REH cell (cell line): Measurements from ENCODE around the genes IFIT1, SLC16A12 and HTR7.

GRCh38 chr10:89348266-89348775 lies 20.5 kb downstream of the IFIT3 start:
- PRO-cap: no peak

- PRO-cap: bidirectional peak, plus-strand start at chr10:89392651, minus-strand start at chr10:89392449
Measured at GRCh38 chr10:89392113-89392830, at the start of gene IFIT1. IFIT1 (plus strand) TSS chr10:89392623.

DNA sequence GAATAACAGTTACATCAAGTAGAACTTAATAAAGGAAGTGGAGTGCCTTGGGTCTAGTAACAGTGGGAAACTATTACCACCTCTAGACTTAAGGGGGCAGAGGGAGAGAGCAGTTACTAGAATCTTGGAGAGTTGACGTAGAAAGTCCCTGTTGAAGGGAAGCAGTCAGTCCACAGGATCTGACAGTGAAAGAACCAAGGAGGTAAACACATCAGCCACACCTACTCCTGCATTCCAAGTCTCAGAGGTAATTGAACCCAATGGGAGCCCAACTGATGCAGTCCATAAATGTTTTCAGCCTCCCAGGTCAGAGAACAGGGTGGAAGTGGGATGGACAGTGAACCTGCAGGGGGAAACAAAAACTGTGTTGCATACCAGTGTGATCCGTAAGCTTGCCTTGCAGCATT lies 57.3 kb downstream of the SLC16A12 start:
- PRO-cap: no peak

GRCh38 chr10:89534910-89536353 lies at the start of gene SLC16A12:
SLC16A12 (minus strand) TSS chr10:89535594.
- PRO-cap: no peak

GRCh38 chr10:89633332-89633910 lies 11.6 kb downstream of the PANK1 start:
- PRO-cap: no peak

DNA sequence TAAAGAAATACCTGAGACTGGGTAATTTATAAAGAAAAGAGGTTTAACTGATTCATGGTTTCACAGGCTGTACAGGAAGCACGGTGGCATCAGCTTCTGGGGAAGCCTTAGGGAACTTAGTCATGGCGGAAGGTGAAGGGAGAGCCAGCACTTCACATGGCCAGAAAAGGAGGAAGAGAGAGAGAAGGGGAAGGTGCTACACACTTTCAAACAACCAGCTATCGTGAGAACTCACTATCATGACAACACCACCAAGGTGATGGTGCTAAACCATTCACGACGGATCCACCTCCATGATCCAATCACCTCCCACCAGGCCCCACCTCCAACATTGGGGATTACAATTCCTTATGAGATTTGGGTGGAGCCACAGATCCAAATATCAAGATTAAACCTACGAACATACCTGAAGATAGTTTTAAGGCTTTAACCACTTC lies 23.9 kb upstream of the PANK1 start:
- PRO-cap: no peak

- PRO-cap: bidirectional peak, plus-strand start at chr10:89888005, minus-strand start at chr10:89887933
Measured at GRCh38 chr10:89887835-89888287, 186.5 kb downstream of the KIF20B start.

GRCh38 chr10:90857459-90858494 lies at the start of gene HTR7:
HTR7 (minus strand) TSS chr10:90858039.
- PRO-cap: no peak

- PRO-cap: no peak
Measured at GRCh38 chr10:90887406-90887911, 15.7 kb downstream of the RPP30 start.

DNA sequence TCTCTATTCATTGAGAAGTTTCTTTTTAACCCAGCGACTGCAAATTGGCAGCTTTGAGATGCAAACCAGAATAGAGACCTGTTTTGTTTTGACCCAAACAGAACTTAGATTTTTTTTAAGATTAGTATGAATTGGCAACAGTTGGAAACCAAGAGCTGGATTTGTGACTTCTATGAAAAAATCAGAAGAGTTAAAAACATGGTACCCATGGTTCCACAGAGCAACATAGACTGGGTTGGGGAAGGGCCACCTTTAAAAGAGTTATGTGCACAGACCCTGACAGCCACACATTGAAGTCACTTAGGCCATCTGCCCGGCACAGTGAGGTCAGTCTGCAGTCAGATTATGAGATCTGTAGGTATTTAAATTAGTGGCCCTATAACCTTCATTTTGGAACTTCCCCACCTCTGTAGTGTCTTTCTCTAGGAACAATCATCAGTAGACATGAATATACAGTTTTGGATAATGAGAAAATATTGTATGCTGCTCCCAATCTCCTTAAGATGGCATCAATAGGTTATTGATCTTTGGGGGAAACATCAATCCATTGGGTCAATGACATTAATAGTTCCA lies 7.1 kb downstream of the ANKRD1 start:
- PRO-cap: no peak

DNA sequence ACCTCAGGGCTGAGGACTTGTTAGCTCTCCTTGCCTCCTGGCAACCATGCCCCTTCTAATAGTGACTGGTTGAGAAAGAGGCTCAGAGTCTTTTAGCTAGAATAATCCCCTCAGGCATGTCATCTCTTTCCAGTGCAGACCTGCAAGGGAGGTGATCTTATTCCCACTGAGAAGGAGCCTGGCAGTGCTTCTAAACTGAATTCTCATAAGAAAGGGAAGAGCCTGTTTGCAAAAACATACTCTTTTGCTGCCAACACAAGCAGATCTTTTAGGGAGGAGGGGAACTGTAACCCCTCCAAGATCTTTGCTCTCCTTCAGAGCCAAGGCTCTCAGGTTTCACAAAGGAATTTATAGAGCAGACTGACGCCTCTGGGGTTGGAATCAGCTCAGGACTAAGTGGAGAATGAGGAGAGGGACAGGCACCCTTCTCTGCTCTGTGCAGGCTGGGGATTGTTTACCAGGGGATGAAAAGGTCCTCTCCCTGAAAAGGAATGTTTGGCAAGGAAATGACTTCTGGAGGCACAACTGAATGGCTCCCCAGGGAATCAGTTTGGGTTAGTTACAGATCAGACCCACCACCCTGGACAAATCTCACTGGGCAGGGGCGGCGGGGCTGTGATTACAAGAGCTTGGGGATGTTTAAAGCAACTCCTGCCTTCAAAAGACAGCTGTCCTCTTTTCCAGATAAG lies 9.5 kb upstream of the ANKRD1 start:
- PRO-cap: no peak

GRCh38 chr10:90960146-90961001 lies 39.5 kb upstream of the ANKRD1 start:
- PRO-cap: no peak

GRCh38 chr10:90983824-90984470 lies 63.1 kb upstream of the ANKRD1 start:
- PRO-cap: bidirectional peak, plus-strand start at chr10:90984218, minus-strand start at chr10:90984088

DNA sequence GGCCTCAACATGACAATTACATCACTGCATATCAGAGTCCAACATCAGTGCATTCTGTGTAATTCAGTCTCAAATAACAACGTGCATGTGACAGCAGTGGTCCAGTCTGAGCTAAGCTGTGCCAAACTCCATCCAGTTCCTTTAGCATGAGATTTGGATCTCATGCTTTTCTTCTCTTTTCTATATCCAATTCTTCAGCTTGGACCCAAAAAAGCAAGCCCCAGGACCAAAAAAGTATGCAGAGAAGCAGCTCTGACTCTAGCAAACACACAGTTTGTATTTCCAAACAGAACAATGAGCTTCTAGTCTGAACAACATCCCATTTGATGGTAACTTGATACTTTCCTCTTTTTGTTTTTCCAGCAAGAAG lies 85.6 kb upstream of the ANKRD1 start:
- PRO-cap: unidirectional peak, plus-strand start at position 72 of the sequence

DNA sequence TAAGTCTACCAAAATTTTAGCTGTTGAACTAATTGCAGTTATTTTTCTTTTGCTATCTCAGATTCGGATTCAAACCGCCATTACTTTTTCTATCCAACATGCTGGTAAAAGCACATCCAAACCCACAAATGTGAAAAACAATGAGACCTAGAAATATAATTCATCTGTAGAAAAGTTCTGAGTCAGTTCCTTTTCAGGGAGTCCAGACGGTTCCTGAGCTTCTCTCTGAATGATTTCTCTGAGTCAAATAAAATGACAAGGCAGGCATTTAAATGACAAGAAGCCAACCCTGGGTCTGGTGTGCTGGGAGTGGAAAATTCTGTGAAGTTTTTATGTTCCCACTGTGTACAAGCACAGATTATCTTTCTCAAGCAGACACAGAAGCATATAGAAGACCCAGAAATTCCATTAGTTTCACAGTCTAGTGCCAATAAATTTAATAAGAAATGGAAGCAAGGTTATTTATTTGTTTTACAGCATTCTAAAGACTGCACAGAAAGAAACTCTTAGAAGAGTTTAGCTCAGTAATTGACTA lies 96.3 kb upstream of the ANKRD1 start:
- PRO-cap: no peak

DNA sequence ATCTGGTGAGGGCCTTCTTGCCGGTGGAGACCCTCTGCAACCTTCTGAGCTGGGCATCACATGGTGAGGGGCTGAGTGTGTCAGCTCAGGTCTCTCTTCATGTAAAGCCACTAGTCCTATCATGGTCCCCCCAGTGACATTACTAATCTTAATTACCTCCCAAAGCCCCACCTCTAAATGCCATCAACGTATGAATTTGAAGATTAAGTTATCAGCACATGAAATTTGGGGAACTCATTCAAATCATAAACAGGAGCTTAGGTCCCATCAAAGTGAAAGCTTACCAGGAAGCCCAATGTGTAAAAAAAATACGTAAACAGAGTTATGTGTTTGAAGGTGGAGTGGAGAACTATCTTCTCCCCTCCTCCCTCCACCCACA lies 19.3 kb upstream of the PCGF5 start:
- PRO-cap: no peak

GRCh38 chr10:91223664-91223998 lies 3.2 kb downstream of the PCGF5 start:
- PRO-cap: no peak

DNA sequence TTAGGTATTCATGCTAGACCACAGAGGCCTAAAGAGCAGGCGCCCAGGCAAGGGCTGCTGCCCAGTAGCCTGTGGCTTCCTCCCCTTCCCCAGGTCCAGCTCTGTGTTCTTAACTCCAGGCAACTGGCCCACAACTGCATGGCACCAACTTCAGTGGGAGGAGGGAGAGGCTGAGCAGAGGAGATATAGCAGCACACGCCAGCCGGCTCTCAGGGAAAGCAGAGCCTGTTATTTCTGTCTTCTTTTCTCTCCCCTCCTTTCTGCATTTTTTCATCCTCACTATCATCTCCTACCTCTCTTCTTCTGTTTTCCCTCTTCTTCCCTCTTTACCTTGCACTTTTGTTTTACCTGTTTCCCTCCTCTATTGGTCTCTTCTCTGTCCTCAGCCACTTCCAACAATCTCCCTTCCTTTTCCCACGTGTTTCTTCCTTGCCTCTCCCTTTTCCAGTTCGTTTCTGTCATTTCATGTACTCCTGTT lies 67.6 kb downstream of the PCGF5 start:
- PRO-cap: no peak

- PRO-cap: bidirectional peak, plus-strand start at chr10:91298529, minus-strand start at chr10:91298366
Measured at GRCh38 chr10:91298134-91298794, 77.8 kb downstream of the PCGF5 start.

DNA sequence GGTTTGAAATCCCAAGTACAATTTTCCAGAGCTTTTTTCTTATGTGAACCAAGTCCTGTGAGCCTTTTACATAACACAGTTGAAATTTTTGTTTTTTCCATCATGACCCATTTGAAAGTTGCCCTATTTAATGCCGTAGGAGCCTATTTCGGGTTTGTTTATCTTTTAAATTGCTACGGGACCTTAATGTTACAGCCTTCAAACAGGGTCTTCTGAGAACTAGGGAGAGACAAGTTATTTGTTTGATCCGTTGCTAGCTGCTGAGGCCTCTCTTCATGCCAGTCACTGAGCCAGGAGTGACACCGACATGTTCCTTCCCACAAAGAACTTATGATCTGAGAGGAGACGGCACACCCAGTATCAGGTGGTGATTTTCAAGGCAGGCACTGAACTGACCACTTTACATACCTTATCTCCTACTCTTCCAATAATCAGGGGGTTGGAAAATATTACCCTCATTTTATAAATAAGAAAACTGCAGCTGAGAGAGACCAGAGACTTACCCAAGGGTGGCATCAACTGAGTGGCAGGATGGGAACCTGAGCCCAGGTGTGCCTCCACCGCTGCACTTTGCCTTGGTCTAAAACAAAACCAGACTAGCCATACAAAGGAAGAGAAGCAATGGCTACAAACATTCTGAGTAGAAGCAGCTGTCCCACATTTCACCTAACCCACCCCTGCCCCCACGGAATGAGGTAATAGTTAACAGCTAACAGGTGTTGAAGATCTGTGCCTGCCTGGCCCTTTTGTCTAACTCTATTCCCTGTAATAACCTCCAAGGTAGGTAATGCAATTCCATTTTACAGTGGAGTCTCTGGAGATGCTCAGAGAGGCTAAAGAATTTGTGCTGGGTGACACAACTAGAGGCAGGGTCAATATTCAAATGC lies 40.5 kb downstream of the PPP1R3C start:
- PRO-cap: no peak